ENCODE data around the genes NTRK2, GOLM1 and ISCA1.

DNA sequence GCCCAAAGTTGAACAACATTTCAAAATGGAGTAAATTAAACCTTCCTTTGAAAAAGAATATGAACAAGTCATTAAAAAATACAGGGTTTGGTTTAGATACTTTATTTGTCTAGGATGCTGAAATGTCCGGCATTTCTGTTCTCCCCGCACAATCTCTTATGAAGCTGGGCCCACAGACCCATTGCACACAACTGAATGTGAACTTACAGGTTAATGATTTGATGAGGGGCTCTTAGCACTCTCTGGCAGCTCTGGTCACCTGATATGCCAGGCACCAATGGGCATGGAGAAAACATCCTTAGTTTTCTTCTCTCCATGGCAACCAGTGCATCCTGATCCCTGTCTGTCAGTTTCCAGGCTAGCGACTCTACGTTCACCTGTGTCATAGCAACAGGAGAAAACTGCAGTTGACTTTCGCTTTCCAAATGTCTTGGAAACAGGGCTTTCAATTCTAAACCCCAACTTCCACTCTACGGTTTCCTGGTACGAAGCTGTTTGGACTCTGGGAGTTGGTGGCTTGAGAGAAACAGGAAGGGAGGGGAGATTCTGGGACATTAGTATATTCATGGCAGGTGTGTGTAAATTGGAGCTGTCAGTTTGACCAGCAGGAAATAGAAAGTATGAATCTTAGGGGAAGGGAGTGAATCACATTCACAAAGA is 74.5 kb downstream of the SLC28A3 start:
- RRBS: no CpG with 5 or more reads among the region's 7 CpGs

DNA sequence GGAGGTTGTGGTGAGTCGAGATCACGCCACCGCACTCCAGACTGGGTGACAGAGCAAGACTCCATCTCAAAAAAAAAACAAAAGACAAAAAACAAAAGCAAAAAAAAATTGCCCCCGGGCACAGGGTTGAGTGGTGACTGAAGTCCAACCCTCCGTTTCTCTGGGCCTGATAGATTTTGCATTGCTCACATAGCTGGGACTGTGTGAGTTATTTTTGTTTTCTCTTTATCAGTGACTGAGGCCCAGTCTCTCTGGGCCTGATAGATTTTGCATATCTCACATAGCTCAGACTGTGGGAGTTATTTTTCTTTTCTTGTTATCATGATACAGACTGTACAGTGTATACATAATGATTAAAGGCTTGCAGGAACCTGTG is 2.5 kb upstream of the SLC28A3 start:
- RRBS: no CpG with 5 or more reads among the region's 5 CpGs

DNA sequence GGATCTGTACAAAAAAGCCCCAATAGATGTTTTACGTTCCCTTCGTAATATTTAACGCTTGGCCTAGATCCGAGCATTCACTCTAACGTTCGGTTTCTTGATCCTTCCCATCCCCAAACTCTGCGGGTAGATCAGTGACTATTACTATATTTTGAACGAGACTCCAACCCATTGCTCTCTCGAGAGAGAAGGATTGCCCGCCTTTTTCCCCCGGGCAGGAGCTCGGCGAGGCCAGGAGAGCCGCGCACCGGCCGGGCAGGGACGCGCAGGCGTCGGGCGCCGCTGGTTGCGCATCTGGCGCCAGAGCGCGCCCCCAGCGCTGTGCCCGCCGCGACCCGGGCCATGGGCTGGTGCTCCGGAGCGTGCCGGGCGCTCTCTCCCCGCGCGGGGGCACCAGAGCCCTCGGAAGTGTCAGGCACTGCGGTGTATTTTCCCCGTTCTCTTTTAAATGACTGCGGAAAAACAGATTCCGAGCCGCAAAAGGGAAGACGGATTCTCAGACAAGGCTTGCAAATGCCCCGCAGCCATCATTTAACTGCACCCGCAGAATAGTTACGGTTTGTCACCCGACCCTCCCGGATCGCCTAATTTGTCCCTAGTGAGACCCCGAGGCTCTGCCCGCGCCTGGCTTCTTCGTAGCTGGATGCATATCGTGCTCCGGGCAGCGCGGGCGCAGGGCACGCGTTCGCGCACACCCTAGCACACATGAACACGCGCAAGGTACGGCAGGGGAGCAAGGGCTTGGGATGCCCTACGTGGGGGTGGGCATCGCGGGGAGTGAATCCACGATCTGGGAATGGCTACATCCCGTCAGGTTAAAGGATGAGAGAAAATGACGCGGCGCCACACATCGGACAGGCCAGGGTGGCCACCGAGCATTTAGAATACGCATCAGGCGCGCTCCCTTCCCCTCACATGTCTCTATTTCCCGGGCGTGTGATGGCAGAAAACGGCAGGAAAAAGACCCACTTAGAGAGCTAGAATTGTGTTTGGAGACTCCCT is 1.2 kb upstream of the NTRK2 start:
- RRBS: 3% methylated on average over 19 of the region's 84 CpGs

GRCh38 chr9:84669068-84670119 is at the start of gene NTRK2:
Gene NTRK2 (plus strand): TSS chr9:84669729.
- RRBS: 3% methylated on average over 18 of the region's 75 CpGs

DNA sequence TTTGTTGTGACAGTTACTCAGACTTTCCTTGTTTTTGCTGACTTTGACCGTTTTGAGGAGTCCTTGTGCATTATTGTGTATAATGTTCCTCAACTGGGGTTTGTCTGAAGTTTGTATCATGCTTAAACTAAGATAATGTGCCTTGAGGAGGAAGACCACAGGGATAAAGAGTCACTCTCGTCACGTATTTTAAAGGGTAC is 377.0 kb downstream of the NTRK2 start:
- RRBS: no CpG with 5 or more reads among the region's 3 CpGs

DNA sequence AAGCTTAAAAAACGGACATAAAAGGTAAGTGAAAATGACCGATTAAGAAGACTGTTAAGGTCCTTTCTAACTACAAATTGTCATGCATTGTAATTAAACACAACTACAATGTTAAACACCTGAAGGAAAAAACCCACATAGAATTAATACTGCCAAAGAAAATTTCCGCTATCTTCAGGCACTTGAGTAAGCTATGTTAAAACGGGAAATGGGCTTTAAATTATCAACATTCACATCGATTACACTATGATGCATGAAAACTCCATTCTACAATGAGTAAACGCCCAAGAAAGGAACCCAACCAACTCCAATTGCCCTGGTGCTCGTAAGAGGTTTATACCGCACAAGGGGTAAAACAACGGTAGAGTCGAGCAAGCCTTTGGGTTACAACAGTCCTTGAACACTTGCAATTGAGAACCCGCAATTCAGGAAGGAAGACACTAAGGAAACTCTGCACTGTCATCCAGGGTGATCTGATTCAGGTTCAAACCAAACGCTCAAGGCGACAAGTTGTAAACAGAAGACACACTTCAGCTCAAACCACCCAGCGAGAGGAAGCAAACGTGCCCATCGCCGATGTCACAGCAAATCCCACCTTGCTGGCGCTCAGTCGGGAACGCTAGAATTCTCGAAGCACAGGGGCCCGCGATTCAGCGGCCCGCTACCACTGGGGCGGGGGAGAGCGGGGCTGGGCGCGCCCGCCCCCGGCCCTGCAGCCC is 917 bp downstream of the AGTPBP1 start:
- RRBS: no CpG with 5 or more reads among the region's 31 CpGs

DNA sequence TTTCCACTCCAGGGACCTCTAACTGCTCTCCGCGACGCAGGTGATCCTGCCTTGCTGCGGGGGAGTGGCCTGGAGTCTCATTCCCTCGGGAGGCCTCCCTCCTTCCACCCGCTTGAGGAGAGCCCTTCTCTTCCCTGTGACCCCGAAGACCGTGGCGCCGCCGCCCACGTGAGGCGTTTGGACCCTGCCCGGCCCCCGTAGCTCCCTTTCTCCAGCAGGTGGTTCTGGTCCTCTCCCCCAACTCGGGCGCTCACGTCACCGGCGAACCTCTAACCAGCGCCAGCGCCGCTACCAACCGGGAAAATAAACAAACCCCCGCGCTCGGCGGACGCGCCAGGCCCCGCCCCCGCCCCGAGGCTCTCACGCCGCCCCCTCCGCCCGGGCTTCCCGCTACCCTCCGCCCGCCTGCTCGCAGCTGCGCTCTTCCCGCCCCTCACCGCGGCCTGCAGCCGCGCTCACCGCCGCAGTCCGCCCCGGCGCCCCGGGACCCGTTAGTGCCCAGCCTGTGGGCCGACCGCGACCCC is 63.2 kb upstream of the AGTPBP1 start:
- RRBS: under 1% methylated on average over 11 of the region's 57 CpGs

- RRBS: no CpG with 5 or more reads among the region's 2 CpGs
Observed at GRCh38 chr9:85941995-85942309, 1.0 kb downstream of the NAA35 start.

GRCh38 chr9:86098474-86099739 is at the start of gene GOLM1:
Gene GOLM1 (minus strand): TSS chr9:86099558.
- RRBS: 1% methylated on average over 48 of the region's 137 CpGs

DNA sequence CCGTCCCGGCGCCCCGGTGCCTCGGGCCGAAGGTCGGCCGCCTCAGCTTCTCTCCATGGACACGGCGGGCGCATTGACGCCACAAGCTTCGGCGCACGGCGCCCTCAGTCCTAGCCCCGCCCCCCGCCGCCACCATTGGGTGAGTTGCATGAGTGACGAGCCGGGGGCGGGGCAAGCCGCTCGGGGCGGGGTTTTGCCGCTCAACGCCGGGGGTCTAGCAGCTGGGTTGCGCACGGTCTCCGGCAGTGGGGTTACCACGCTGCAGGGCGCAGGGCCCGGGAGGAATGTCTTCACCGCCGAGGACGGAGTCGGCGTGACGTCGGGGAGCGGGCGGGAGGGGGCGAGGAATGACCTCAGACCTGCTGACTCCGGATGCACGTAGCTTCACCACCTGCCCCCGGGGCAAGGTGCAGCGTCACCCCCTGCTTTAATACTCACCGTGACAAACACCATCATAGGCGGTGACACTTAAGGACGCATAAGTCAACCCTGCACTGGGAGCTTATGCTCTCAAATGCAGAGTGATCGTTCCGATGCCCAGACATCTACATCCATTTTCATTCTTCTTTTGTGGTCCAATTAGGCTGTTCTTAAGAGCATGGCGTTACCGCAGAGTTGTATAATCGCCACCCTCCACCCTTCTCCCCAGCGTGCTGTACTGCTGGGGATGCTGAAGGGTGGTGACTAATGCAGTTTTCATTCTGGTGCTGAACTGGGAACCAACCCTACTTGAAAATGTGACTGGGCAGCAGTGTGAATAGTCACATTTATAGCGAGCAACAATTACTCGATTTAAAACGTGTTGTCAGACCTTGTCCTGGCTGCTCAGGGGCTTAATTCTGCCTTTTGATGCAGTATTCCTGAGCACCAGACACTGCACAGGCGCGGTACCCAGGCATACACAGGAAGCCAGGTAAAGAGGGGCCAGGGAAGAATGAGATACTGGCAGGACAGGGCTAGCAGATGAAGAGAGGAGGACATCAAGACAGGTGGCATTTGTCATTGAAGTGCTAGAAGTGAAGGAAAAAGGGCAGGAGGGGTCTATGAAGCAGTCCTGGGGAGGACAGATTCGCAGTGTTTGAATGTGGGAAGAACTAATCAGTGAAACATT is at the start of gene ISCA1:
ISCA1 (minus strand) TSS at position 75 of the 1,111 bp plus-strand sequence.
- RRBS: 2% methylated on average over 17 of the region's 63 CpGs

- RRBS: no CpG with 5 or more reads among the region's 6 CpGs
Observed at GRCh38 chr9:86286864-86287387, 4.6 kb upstream of the ISCA1 start.

GRCh38 chr9:86297680-86298168 is 15.4 kb upstream of the ISCA1 start:
- RRBS: no CpG with 5 or more reads among the region's 4 CpGs

- RRBS: no CpG with 5 or more reads among the region's 7 CpGs
Observed at GRCh38 chr9:86352549-86353257, 1.5 kb downstream of the TUT7 start.

GRCh38 chr9:86368949-86369680 is 14.9 kb upstream of the TUT7 start:
- RRBS: no CpG with 5 or more reads among the region's 3 CpGs

DNA sequence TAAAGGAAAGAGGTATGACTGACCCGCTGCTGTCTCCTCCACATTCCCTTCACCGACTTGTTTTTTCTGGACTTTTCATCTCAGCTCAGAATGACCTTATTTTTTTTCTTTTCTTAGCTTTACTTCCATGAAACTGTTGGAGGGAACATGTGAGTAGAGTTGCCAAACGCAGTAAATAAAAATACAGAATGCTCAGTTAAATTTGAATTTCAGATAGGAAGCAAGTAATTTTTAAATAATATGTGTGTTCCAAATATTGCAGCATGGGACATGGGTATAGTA is 230.1 kb upstream of the TUT7 start:
- RRBS: no CpG with 5 or more reads among the region's 3 CpGs

DNA sequence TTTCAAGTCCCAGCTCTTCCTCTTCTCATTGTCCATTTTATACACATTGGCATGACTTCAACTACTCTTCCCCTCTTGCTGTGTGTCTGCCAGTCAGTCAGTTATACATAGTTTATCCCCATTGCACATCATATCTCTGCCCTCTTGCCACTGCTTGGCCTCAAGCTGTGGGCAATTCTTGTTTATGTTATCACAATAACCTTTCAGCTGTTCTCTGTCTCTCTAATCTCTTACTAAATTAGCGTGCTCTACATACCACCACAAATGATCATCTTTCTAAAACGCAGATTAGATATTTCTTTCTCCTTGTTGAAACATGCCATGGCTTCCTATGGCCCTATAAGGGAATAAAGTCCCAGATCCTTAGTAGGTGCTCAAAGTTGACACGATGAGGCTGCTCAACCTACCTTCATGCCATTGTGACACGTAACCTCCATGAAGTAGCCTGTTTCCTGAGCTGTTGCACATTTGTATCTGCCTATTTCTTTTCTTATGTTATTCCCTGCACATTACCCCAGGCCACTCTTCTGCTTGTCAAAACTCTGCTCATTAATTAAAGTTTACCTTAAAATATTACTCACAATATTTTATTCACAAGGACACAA is 239.2 kb downstream of the GAS1 start:
- RRBS: no CpG with 5 or more reads among the region's 4 CpGs

- RRBS: no CpG with 5 or more reads among the region's 4 CpGs
Observed at GRCh38 chr9:86732378-86733107, 214.8 kb downstream of the GAS1 start.

GRCh38 chr9:86795759-86796578 is 151.3 kb downstream of the GAS1 start:
- RRBS: no CpG with 5 or more reads among the region's 10 CpGs

- RRBS: 2% methylated on average over 7 of the region's 37 CpGs
Observed at GRCh38 chr9:86948292-86949119, 1.2 kb upstream of the GAS1 start.

DNA sequence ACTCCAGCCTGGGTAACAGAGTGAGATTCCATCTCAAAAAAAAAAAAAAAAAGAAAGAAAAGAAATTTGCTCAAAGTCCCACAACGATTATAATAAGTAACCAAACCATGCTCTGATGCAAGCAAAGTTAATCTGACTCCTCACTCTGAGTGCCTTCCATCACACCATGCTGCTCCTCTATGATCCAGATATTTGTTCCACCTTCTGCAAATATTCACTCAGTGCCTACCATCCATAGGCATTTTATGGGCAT is 93.3 kb upstream of the DAPK1 start:
- RRBS: no CpG with 5 or more reads among the region's 1 CpG